ENCODE results near the gene RCVRN.

DNA sequence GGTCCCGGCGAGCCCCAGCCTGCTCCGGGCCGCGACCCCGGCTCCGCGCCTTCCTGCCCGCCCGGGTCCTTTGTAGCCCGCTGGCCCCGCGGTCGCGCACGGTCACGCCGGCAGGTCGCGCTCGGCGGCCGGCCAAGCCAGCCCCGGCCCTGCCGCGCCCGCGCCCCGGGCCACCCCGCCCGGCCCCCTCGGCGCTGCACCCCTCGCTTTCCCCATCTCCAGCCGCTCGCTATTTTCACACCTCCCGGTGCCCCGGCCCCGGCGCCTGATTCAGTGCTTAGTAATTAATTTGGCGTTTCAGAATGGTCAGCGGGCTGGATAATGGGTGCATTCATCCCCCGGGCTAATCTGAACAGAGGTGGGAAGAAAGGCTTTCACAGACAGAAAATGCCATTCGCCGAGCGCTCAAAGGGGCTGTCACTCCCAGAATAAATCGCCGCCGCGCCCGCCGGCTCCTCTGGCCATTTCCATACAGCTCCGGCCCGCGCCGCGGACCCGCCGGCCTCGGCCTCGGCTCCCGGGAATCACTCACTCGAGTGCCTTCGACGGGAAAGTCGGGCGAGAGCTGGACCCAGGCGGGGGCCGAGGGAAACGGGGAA lies 17.8 kb upstream of the NTN1 start:
- RAMPAGE, long total RNA = no peak
- RRBS, 2 experiments = 12 to 15% methylated on average over 21 to 28 of the region's 70 CpGs
CAGE:
- cytosol, long polyA minus RNA = no peak
- cytosol, long polyA plus RNA = no peak
- long polyA plus RNA = no peak
- nucleolus, long total RNA = no peak
- nucleus, long polyA plus RNA = no peak
- nucleus, long total RNA = no peak

DNA sequence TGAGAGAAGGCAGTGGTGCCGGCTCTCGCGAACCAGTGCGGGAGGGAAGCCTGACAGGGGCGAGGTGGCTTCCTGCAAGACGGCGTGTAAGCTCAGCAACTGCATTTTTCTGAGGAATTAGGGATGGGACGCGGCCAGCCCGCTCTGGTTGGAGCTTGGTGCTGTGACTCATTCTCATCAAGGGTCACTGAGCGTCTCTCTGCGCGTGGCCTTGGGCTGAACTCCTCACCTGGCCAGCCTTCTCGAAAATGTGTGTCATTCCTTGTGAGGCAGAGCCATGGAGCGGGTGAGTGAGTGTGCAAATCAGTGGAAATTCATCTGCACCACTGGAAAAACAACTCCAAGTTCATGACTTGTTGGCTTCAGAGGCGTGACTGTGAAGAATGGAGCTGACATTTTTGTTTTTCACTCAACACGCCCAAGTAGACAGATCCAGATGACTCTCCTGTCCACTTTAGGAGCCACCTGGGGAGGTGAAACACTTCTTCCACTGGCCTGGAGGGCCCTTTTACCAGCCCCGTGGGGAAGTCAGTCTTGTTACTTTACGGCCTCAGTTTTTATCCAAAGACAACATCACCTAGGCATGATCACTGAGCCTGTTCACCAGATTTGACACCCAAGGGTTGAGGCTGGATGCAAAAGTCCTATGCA lies 53.0 kb downstream of the NTN1 start:
- RAMPAGE, long total RNA = no peak
- RRBS, 2 experiments = no CpG with 5 or more reads among the region's 19 CpGs
CAGE:
- cytosol, long polyA minus RNA = no peak
- cytosol, long polyA plus RNA = no peak
- long polyA plus RNA = no peak
- nucleolus, long total RNA = no peak
- nucleus, long polyA plus RNA = no peak
- nucleus, long total RNA = no peak

DNA sequence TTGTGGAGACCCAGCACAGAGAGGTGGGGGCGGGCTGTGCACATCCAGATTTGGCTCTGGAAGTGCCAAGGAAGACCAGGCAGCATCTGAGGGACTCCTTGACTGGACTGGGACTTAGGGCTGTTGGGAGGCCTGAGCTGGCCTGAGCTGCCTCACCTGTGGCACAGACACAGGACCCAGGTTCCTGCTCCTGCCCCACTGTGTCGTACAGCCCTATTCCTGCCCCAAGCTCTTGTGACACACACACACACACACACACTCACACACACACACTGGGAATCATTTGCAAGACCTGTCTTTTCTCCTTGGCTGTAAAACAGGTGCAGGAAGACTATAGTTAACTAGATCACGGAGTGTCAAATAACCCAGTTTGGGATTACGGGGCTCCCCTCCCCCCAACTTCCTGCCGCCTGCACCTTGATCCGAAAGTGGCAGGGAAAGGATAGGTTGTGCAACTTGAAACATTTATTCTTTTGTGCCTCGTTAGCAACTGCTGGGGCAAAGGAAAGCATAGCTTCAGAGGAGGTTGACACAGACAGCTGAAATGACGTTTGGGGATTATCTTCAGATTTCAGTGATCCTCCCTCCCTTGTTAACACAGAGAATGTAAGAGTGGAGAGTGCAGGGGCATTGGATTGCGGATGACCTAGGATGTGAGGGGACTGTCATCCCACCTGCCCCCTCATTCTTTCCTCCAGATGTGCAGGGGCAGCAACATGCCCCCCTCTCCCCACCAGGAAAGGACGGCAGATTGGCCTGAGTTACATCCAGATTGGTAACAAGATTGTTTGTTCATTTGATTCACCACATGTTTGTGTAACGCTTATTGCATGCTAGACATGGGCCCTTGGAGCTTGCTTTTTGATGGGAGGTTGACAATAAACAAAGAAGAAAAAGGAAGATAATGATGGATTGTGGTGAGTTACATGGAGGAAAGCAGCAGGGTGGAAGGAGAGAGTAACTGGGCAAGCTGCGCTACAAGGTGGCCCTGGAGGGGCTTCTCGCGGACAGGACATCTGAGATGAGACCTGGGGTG lies 149.6 kb downstream of the NTN1 start:
- RAMPAGE, long total RNA = no peak
- RRBS, 2 experiments = no CpG with 5 or more reads among the region's 14 CpGs
CAGE:
- cytosol, long polyA minus RNA = no peak
- cytosol, long polyA plus RNA = no peak
- long polyA plus RNA = no peak
- nucleolus, long total RNA = no peak
- nucleus, long polyA plus RNA = no peak
- nucleus, long total RNA = no peak

- RAMPAGE, long total RNA = no peak
- RRBS, 2 experiments = 38 to 75% methylated on average over 2 to 3 of the region's 22 CpGs
CAGE:
- cytosol, long polyA minus RNA = no peak
- cytosol, long polyA plus RNA = no peak
- long polyA plus RNA = no peak
- nucleolus, long total RNA = no peak
- nucleus, long polyA plus RNA = no peak
- nucleus, long total RNA = no peak
Measured at GRCh38 chr17:9240619-9241591, 219.6 kb downstream of the NTN1 start.

GRCh38 chr17:9241592-9242177 lies 220.4 kb downstream of the NTN1 start:
- RAMPAGE, long total RNA = no peak
- RRBS, 2 experiments = 38 to 64% methylated on average over 2 of the region's 14 CpGs
CAGE:
- cytosol, long polyA minus RNA = no peak
- cytosol, long polyA plus RNA = no peak
- long polyA plus RNA = no peak
- nucleolus, long total RNA = no peak
- nucleus, long polyA plus RNA = no peak
- nucleus, long total RNA = no peak

DNA sequence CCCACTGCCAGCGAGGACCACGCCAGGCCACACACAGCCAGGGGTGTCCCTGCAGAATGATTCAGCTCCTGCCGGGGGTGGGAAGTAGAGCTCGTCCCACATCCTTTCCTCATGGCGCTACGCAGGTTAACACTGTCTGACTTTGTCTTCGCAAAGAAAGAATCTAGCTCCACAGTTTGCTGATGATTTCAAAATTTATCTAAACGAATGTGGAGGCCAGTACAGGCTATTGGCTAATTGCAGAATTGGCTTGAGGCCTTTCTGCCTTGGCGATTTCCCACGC lies 252.1 kb downstream of the NTN1 start:
- RAMPAGE, long total RNA = no peak
- RRBS, 2 experiments = no CpG with 5 or more reads among the region's 10 CpGs
CAGE:
- cytosol, long polyA minus RNA = no peak
- cytosol, long polyA plus RNA = no peak
- long polyA plus RNA = no peak
- nucleolus, long total RNA = no peak
- nucleus, long polyA plus RNA = no peak
- nucleus, long total RNA = no peak

- RAMPAGE, long total RNA = no peak
- RRBS, 2 experiments = no CpG with 5 or more reads among the region's 12 CpGs
CAGE:
- cytosol, long polyA minus RNA = no peak
- cytosol, long polyA plus RNA = no peak
- long polyA plus RNA = no peak
- nucleolus, long total RNA = no peak
- nucleus, long polyA plus RNA = no peak
- nucleus, long total RNA = no peak
Measured at GRCh38 chr17:9360553-9361043, 215.0 kb downstream of the STX8 start.

DNA sequence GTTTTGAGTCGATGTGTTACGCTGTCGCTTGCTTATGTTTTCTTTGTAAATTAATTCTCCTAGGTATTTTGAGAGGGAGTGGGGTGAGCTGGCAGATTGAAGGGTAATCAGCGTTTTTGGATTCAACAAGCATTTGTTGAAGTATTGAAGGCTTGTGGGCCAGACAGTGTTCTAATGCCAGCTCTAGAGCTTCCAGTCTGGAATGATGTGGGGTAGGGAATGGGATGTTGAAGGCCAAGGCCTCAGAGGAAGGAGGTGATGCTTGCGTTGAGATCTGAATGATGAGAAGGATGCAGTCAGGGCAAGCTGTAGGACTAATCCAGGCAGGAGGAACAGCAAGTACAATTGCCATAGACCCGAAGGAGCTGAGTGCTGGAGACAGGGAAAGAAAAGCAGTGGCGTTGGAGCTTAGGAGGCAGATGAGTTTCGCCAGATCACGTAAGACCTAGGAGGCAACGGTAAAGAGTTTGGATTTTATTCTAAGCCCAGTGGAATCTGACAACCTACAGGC lies 1.0 kb downstream of the USP43 start:
- RAMPAGE, long total RNA = no peak
- RRBS, 2 experiments = no CpG with 5 or more reads among the region's 10 CpGs
CAGE:
- cytosol, long polyA minus RNA = no peak
- cytosol, long polyA plus RNA = no peak
- long polyA plus RNA = no peak
- nucleolus, long total RNA = no peak
- nucleus, long polyA plus RNA = no peak
- nucleus, long total RNA = no peak

GRCh38 chr17:9665222-9666165 lies 20.2 kb downstream of the USP43 start:
- RAMPAGE, long total RNA = no peak
- RRBS, 2 experiments = 100% methylated on average over 1 of the region's 9 CpGs
CAGE:
- cytosol, long polyA minus RNA = no peak
- cytosol, long polyA plus RNA = no peak
- long polyA plus RNA = no peak
- nucleolus, long total RNA = no peak
- nucleus, long polyA plus RNA = no peak
- nucleus, long total RNA = no peak

DNA sequence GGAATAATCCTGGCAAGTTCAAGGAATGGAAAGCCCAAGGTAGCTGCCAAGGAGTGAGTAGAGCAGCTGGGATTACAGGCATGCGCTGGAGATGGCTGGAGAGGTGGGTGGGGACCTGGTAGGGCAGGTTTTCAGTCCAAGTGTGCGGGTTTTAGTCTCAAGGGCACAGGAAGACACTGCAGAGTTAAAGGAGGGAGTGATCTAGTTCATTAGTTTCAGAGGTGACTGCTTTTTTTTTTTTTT lies 24.4 kb downstream of the USP43 start:
- RAMPAGE, long total RNA = no peak
- RRBS, 2 experiments = no CpG with 5 or more reads among the region's 2 CpGs
CAGE:
- cytosol, long polyA minus RNA = no peak
- cytosol, long polyA plus RNA = no peak
- long polyA plus RNA = no peak
- nucleolus, long total RNA = no peak
- nucleus, long polyA plus RNA = no peak
- nucleus, long total RNA = no peak

DNA sequence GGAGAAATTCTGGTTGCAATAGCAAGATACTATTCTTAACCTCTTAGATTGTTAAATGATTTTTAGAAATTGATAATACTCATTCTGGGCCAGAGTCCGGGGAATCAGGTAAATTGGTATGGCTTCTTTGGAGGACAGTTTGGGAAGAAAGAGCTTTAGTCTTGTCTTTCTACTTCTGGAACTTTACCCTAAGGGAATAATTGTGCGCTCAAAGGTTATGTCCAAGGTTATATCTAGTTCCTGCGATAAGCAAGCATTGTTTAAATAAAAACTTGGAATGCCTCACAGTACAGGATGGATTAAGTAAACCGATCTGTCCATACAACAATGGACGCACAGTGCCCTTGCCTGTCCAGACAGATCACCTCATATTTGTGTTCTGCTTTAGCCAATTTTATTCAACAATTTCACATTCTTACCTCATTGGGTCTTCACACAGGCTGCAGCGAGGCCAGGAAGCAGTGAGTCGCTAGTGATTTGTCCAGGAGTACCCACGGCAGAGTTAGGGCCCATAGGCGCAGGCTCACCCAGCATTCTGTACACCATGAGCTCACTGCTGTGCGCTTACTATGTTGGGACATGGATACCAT lies 39.6 kb downstream of the USP43 start:
- RAMPAGE, long total RNA = no peak
- RRBS, 2 experiments = no CpG with 5 or more reads among the region's 10 CpGs
CAGE:
- cytosol, long polyA minus RNA = no peak
- cytosol, long polyA plus RNA = no peak
- long polyA plus RNA = no peak
- nucleolus, long total RNA = no peak
- nucleus, long polyA plus RNA = no peak
- nucleus, long total RNA = no peak

DNA sequence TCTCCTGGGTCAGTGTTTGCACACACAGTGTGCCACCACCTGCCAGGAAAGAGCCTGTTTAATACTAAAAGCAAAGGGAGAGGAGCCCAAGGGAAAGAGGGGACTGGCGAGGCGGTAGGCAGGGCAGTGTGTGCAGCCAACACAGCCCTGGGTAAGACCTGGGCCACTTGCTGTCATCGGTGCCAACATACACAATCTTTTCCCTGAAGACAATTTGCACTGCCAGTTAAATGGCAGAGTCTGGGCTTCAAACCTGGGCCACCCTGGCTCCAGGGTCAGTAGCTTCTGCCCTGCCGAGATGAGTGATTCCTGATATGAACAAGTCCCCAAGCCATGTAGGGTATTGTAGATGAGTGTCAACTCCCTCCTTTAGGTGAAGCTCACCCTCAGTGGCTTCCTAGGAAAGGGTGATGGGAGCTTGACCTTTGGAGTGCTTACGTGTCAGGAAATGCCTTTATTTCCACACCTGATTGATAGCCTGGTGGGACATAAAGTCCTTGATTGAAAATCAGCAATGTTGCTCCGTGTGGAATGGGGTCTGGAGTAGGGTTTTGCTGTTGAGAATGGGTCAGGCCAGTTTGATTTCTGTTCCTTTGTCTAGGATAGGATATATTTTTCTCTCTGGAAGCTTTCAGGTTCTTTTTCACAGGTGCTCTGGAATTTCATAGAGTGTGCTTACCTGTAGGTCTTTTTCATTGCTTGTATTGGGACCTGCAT lies 58.4 kb downstream of the USP43 start:
- RAMPAGE, long total RNA = no peak
- RRBS, 2 experiments = no CpG with 5 or more reads among the region's 6 CpGs
CAGE:
- cytosol, long polyA minus RNA = no peak
- cytosol, long polyA plus RNA = no peak
- long polyA plus RNA = no peak
- nucleolus, long total RNA = no peak
- nucleus, long polyA plus RNA = no peak
- nucleus, long total RNA = no peak

GRCh38 chr17:9728703-9729388 lies 62.5 kb downstream of the DHRS7C start:
- RAMPAGE, long total RNA = no peak
- RRBS, 2 experiments = no CpG with 5 or more reads among the region's 12 CpGs
CAGE:
- cytosol, long polyA minus RNA = no peak
- cytosol, long polyA plus RNA = no peak
- long polyA plus RNA = no peak
- nucleolus, long total RNA = no peak
- nucleus, long polyA plus RNA = no peak
- nucleus, long total RNA = no peak

GRCh38 chr17:9905090-9905490 lies at the start of gene RCVRN:
RCVRN (minus strand) TSS chr17:9905271.
- RAMPAGE, long total RNA = no peak
- RRBS, 2 experiments = 6 to 21% methylated on average over 2 of the region's 14 CpGs
CAGE:
- cytosol, long polyA minus RNA = no peak
- cytosol, long polyA plus RNA = no peak
- long polyA plus RNA = no peak
- nucleolus, long total RNA = no peak
- nucleus, long polyA plus RNA = no peak
- nucleus, long total RNA = no peak

DNA sequence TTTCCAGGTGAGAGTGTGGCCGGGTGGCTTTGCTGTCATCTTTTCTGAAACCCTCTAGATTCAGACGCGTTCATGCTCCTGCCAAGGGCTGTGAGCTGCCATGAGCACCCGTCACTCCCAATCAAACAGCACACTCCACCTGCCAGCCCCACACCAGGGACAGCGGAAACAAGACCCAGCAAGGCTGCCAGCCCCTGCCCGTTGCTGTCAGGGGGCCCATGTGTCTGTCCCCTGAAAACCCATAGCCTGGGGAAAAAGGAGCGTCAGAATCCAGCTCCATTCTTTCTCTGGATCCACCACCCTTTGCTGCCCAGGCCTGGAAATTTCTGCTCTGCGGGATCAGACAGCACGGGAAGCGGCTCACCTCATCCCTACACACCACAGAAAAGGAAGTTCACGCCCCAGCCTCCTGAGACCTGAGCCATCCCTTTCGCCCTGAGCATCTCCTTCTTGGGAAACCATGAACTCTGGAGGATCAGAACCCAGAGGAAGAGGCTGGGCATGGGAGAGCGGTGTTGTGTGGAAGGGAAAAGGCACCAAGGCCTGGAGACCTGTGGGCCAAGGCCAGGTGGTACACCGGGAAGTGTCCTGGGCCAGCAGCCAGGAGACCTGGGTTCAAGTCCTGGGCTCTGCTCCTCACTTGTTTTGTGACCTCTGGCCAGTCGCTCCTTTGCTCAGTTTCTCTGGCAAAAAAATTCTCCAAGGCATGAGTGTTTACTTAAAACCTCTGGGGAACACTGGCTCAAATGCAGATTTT lies 51.5 kb upstream of the RCVRN start:
- RAMPAGE, long total RNA = no peak
- RRBS, 2 experiments = 35 to 65% methylated on average over 1 of the region's 15 CpGs
CAGE:
- cytosol, long polyA minus RNA = no peak
- cytosol, long polyA plus RNA = no peak
- long polyA plus RNA = no peak
- nucleolus, long total RNA = no peak
- nucleus, long polyA plus RNA = no peak
- nucleus, long total RNA = no peak

DNA sequence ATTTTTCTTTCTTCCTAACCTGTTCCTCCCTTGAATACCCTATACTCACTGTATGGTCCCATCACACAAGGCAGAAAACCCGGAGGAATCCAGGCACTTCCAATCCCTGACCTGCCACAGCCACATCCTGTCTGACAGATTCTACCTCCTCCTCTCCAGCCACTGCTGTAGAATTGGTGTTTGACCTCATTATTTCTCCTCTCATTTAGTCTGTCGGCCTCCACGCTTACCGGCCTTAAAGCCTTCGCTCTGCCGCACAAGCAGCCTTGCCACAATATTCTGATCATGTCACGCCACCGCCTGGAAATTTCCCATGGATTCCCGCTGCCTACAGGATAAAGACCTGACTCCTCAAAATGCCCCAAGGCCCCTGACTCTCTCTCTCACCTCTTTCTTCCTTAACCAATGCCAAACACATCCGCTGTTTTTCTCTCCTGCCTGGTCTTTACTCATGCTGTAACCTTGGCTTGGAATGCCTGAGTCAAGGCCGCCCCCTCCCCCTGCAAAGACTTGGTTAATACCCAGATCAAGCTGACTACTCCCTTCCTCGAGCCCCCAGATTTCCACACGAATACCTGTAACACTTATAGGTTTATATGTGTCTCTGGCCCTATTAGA lies 109.2 kb upstream of the RCVRN start:
- RAMPAGE, long total RNA = no peak
- RRBS, 2 experiments = no CpG with 5 or more reads among the region's 13 CpGs
CAGE:
- cytosol, long polyA minus RNA = no peak
- cytosol, long polyA plus RNA = no peak
- long polyA plus RNA = no peak
- nucleolus, long total RNA = no peak
- nucleus, long polyA plus RNA = no peak
- nucleus, long total RNA = no peak

GRCh38 chr17:10021187-10021817 lies 116.2 kb upstream of the RCVRN start:
- RAMPAGE, long total RNA = no peak
- RRBS, 2 experiments = no CpG with 5 or more reads among the region's 15 CpGs
CAGE:
- cytosol, long polyA minus RNA = no peak
- cytosol, long polyA plus RNA = no peak
- long polyA plus RNA = no peak
- nucleolus, long total RNA = no peak
- nucleus, long polyA plus RNA = no peak
- nucleus, long total RNA = no peak

DNA sequence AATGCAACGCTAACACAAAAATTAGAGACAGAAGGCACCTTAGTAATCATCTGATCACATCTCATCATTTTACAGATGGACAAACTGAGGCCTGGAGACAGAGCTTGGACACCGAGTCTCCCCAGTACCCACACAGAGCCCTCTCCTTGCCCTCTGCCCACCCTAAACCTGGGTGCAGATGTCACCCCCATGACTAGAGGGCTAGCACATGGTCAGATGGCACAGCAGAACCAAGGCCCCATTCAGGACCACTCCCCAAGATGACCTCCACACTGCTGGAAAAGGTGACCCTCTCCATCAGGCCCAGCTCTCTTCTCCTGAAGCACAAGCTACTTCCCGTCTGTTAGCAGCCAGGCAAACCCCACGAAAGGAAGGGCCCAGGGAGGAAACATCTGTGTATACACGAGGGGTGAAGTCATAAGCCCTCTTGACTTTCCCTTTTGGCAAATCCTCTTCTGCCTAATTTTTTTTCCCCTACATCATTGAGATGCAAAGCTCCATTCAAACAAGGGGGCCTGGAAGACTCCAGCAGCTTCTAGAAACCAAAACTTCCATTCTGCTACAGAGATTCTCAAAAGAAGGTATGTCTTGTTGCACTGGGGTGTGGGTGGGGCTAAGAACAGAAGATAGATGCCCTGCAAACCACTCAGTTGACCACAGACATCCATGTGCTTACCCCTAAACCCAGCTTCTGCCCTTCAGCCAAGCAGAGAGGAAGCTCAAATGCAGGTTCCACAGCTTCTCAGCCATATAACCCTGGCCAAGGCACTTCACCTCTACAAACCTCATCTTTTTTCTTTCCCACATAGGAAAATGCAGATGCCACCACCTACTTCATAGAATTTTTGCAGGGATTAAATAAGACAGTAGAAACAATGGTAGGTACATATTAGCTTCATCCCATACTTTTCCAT lies 145.5 kb upstream of the RCVRN start:
- RAMPAGE, long total RNA = start-site peak on the minus strand centred at position 446 of the sequence, 256 bp wide, 27 and 52 reads in 2 replicates
- RRBS, 2 experiments = no CpG with 5 or more reads among the region's 5 CpGs
CAGE:
- cytosol, long polyA minus RNA = no peak
- cytosol, long polyA plus RNA = no peak
- long polyA plus RNA = no peak
- nucleolus, long total RNA = no peak
- nucleus, long polyA plus RNA = start-site peak on the minus strand centred at position 351 of the sequence, 189 bp wide, 18 and 15 reads in 2 replicates; start-site peak on the minus strand centred at position 647 of the sequence, 261 bp wide, 11 and 11 reads in 2 replicates
- nucleus, long total RNA = no peak

GRCh38 chr17:10113432-10113871 lies 85.0 kb downstream of the GAS7 start:
- RAMPAGE, long total RNA = no peak
- RRBS, 2 experiments = no CpG with 5 or more reads among the region's 6 CpGs
CAGE:
- cytosol, long polyA minus RNA = no peak
- cytosol, long polyA plus RNA = no peak
- long polyA plus RNA = no peak
- nucleolus, long total RNA = no peak
- nucleus, long polyA plus RNA = no peak
- nucleus, long total RNA = no peak

DNA sequence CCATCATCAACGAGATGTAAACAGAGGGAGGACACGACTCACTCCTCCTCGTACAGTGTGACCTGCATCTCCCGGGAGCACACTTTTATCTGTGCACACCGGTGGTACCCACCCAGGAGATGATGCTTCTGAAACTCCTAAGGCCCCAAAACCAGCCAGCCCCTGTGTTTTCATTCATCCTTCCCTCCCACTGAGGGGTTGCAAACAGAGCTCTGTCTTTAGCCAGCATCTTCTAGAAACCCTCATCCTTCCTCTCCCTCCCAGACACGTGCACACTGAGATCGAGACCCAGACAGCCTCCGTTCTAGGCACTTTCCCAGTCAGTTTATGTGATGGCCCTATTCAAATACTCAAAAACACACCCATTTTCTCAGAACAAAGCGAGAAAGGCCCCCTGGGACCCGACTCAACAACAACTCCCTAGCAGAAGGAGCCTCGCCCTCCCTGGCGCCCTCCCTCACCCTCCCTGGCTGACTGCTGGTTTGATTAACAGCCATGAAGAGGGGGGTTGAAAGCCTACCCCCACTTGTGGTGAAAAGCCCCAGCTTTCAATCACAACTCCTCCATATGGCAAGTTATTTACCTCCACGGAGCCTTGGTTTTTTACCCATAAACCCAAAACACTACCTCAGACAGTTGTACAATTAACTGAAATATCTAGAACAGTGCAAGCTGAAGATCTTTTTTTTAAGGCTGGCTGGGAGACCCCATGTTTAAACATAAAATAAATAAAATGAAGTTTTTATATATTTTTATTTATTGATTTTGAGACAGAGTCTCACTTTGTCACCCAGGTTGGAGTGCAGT lies 76.1 kb downstream of the GAS7 start:
- RAMPAGE, long total RNA = no peak
- RRBS, 2 experiments = no CpG with 5 or more reads among the region's 13 CpGs
CAGE:
- cytosol, long polyA minus RNA = no peak
- cytosol, long polyA plus RNA = no peak
- long polyA plus RNA = no peak
- nucleolus, long total RNA = no peak
- nucleus, long polyA plus RNA = no peak
- nucleus, long total RNA = no peak